ENCODE measurements around the genes WDR43 and ALK.

- PRO-cap: no peak
Observed at GRCh38 chr2:28435570-28436407, 43.1 kb downstream of the FOSL2 start.

GRCh38 chr2:28750091-28750454, 1.6 kb upstream of the PPP1CB start:
- PRO-cap: no peak

DNA sequence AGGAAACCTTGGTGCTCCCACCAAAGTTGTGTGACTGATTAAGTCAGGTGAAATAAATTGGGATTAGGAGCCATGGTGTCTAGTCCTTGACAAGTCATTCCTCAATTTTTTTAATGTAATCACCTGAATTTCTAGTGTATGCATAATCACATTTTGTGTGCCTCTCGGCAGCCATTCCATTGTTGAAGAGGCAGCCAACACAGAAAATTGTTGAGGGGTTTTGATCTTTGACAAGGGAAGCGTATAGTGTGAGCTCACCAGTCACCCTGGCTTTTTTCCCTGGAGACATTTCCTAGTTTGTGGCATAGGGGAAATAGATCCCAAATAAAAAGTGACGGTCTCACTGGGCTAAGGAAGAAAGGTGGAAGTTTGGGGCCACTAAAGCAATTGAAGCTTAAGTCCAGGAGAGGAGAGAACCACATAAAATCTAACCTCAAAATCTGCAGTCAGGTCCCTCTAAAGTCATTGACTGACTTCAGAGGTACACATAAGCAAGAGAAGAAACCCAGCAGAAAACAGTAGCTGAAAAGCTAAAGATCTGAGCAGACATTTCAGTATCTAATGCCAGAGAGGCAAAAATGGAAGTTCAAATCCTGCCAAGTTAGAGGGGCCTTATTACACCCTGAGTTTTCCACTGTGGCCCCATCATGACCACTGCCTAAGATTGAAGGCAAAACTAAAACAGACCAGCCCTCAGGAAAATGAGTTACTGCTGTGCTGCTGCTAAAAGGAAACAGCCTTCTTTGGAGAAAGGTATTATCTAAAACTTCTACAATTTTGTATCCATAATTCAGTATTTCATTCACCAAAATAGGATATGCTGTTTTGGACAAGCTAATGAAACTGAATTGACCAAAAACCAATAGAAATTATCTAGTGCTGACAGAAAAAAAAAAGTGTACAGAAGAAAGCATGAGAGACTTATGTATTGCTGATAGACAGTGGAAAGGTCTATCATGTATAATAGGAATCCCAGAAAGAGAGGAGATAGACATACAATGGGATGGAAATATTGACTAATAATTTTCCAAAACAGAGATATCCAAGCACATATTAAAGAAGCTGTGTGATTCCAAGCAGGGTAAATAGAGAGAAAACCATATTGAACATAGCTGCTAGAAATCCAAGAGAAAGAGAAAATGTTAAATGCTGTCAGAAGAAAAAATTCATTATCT, 16.7 kb downstream of the PPP1CB start:
- PRO-cap: no peak

- PRO-cap: bidirectional peak, plus-strand start at chr2:28894667, minus-strand start at chr2:28894618
Observed at GRCh38 chr2:28894136-28895006, at the start of gene WDR43. Gene WDR43 (plus strand): TSS chr2:28894667.

- PRO-cap: no peak
Observed at GRCh38 chr2:28901790-28902534, 7.5 kb downstream of the WDR43 start.

GRCh38 chr2:28958701-28959307, 22.3 kb upstream of the TOGARAM2 start:
- PRO-cap: no peak

DNA sequence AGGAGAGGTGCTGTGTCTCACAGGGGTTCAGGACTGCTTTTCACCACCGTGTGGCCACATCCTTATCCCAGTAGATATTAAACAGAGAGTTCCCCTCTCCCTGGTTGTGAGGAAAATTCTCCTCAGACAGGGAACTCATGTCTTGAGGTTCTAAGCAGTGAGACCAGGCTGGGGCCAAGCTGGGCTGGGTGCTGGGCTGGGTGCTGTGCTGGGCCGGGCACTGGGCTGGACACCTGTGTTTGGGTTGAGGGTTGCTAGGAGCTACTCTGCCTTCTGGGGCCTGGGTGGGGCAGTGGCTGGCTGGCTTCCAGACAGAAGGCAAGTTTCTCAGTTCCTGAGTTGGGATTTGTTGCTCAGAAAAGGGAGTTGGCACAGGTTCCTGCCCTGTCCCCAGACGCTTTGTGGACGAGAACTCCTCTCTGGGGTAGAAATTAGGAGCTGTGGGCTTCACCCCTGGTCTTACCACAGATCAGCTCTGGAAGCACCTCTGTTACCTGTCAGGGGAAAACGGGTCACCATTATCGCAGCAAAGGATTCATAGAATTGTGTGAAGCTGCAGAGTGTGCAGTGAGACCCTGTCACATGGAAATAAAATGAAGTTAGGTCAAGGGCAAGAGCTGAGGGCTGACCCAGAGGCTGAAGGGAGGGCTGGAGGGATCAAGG, 12.5 kb downstream of the TOGARAM2 start:
- PRO-cap: no peak

DNA sequence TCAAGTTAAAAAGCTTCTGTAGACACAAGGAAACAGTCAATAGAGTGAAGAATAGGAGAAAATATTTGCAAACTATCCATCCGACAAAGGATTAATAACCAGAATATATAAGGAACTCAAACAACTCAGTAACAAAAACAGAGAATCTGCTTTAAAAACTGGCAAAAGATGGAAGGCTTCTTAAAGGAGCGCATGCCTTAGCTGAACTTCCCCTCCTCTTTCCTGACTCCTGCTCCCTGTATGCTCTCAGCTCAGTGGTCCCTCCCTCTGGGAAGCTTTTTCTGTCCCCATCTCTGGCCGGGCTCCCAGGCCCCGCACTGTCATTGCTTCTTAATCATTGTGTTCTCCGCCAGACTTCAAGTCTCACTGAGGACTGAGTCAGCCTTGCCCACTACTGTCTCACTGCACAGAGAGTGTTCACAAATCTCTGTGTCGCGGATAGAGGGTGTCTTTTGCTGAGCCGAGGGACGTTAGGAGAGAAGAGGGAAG, 16.1 kb downstream of the TOGARAM2 start:
- PRO-cap: no peak

GRCh38 chr2:29000512-29000802, 19.4 kb downstream of the TOGARAM2 start:
- PRO-cap: no peak

GRCh38 chr2:29009485-29010157, 28.5 kb downstream of the TOGARAM2 start:
- PRO-cap: no peak

DNA sequence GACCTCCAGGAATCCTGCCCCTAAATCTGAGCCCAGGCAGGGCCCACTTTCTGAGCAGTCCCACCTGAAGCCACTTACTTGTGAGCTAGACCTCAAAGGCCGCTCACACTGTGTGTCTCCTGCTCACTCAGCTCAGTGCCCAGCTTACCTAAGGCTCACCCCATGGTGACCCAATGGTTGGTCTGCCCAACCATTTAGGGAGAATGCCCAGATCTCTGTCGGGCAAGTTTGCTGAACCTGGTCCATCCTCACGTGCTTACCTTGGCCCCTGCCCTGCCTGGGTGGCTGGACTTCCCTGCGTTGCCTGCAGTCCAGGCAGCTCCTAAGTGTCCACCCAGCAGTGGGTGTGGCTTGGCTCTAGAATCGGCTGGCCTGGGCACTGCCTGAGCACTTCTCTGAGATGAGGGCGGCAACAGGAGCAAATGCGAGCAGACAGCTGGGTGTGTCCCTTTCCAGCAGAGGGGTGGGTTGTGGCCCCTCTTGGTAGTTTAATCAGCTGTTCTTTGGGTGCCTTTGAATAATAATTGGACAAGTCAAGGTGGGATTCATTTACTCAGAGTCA, 11.3 kb downstream of the PCARE start:
- PRO-cap: no peak

- PRO-cap: no peak
Observed at GRCh38 chr2:29066238-29066848, 8.0 kb downstream of the PCARE start.

- PRO-cap: no peak
Observed at GRCh38 chr2:29921110-29921960, at the start of gene ALK. Gene ALK (minus strand): TSS chr2:29921586.

DNA sequence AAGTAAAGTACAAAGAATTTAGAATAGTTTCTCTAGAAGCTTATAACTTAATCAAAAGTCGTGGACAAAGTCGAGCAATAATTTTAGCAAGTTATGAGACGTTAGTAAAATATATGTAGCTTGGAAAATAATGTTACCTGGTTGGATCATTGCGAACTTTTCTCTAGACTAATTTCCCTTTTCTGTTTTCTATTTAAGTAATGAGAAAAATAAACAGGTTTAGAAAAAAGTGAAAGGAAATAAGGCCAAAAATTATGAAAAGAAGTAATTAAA, 1.7 kb downstream of the YPEL5 start:
- PRO-cap: no peak

DNA sequence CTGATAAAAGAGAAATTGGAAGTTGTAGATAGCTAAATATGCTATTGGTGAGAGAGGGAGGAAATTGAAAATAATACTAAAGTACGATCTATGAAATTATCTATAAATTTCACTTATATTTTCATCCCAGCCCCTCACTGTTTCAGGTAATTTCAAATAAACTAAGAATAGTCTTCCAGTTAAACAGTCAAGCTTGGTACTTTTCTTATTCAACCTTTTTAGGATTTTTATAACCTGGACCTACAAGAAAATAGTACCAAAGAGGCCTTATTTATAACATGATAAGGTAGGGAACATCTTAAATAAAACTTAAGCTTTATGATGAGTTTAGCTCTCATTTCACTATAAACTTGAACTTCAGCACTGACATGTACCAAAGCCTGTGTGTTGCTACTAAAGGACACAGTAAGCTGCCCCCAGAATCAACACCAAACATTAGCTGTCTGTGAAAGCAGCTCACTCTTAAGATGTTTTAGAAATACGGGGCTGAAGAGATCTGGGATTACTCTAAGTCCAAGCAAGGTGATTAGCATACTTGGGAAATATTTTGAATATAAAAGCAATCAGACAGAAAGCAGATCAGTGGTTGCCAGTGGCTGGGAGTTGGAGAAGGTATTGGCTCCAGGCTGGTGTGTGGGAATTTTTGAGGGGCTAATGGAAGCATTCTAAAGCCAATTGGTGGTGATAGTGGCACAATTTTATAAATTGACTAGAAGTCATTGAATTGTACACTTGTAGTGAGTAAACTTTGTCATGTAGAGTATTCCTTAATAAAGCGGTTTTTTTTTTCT, 4.8 kb downstream of the YPEL5 start:
- PRO-cap: no peak

DNA sequence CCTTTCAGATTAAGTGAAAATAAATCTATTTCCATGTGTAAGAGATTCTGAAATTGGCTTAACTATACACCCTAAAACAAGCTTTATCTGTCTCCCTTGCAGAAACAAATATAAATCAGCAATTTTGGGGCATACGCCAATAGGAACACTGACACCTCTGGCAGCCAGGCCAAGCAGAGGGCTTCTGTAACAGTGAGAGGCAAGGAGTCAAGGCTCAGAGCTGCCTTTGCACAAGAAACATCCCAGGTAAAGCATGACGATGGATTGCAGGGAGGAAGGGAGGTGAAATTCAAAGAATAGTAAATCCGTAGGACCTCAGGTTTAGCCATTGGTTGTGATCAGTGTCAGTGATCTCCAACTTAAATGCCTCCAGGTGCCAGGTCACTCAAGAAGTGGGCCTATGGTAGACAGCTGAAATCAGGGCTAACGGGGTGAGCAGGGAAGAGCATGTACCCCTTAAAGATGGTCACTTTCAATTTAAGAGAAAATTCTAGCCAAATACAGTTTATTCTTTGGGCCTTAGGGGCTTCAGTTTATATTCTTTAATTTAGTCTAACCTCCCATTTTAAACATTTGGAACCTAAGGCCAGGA, 19.3 kb downstream of the YPEL5 start:
- PRO-cap: no peak

GRCh38 chr2:30808793-30809454, 1.7 kb upstream of the CAPN13 start:
- PRO-cap: no peak

DNA sequence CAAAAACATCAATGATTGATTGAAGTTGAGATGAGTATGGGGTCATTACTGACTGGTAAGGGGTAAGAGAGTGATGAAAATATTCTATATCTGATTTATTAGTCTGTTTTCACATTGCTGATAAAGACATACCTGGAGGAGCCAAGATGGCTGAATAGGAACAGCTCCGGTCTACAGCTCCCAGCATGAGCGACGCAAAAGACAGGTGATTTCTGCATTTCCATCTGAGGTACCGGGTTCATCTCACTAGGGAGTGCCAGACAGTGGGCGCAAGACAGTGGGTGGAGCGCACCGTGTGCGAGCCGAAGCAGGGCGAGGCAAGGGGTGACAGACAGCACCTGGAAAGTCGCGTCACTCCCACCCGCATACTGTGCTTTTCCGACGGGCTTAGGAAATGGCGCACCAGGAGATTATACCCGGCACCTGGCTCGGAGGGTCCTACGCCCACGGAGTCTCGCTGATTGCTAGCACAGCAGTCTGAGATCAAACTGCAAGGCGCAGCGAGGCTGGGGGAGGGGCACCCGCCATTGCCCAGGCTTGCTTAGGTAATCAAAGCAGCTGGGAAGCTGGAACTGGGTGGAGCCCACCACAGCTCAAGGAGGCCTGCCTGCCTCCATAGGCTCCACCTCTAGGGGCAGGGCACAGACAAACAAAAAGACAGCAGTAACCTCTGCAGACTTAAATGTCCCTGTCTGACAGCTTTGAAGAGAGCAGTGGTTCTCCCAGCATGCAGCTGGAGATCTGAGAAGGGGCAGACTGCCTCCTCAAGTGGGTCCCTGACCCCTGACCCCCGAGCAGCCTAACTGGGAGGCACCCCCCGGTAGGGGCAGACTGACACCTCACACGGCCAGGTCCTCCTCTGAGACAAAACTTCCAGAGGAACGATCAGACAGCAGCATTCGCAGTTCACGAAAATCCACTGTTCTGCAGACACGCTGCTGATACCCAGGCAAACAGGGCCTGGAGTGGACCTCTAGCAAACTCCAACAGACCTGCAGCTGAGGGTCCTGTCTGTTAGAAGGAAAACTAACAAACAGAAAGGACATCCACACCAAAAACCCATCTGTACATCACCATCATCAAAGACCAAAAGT, 82.0 kb upstream of the XDH start:
- PRO-cap: no peak

GRCh38 chr2:31578154-31578924, 2.4 kb downstream of the SRD5A2 start:
- PRO-cap: no peak

- PRO-cap: no peak
Observed at GRCh38 chr2:32065490-32065940, 2.2 kb downstream of the SPAST start.